Ovary (tissue), 7 donors: ENCODE measurements around the gene MIP.

DNA sequence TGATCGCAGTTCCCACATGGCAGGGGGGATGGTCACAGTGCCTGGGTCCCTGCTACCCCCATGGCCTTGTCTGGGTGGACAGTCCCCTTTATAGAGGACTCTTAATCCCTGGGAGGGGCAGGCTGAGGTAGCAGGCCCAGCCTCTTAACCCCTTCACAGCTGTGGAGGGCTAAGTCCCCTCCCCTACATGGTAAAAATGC lies at the start of gene MIP:
Gene MIP, minus strand, starts transcription at position 62 of the 200 bp plus-strand sequence.
- PRO-cap, 7 experiments = no peak in any of the 7 experiments
- RAMPAGE, long total RNA, 2 experiments = no peak in any of the 2 experiments

DNA sequence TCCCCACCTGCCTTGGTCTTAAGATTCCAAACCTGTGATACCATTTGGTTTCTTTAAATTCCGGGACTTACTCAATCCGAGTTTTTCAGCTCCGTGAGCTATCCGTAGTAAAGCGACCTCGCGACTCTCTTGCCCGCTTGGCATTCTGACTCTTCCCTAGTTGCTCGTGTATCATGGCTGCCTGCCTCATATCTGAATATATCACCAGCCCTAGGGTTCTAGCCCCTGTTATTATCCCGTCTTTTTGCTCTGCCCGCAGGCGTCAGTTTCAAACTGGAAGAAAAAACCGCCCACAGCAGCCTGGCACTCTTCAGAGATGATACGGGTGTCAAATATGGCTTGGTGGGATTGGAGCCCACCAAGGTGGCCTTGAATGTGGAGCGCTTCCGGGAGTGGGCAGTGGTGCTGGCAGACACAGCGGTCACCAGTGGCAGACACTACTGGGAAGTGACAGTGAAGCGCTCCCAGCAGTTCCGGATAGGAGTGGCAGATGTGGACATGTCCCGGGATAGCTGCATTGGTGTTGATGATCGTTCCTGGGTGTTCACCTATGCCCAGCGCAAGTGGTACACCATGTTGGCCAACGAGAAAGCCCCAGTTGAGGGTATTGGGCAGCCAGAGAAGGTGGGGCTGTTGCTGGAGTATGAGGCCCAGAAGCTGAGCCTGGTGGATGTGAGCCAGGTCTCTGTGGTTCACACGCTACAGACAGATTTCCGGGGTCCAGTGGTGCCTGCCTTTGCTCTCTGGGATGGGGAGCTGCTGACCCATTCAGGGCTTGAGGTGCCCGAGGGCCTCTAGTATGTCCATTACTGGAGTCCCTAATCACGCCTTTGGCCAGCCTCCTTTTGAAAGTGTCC lies 630 bp downstream of the SPRYD4 start:
- PRO-cap, 7 experiments = no peak in any of the 7 experiments
- RAMPAGE, long total RNA, 2 experiments = no peak in any of the 2 experiments

DNA sequence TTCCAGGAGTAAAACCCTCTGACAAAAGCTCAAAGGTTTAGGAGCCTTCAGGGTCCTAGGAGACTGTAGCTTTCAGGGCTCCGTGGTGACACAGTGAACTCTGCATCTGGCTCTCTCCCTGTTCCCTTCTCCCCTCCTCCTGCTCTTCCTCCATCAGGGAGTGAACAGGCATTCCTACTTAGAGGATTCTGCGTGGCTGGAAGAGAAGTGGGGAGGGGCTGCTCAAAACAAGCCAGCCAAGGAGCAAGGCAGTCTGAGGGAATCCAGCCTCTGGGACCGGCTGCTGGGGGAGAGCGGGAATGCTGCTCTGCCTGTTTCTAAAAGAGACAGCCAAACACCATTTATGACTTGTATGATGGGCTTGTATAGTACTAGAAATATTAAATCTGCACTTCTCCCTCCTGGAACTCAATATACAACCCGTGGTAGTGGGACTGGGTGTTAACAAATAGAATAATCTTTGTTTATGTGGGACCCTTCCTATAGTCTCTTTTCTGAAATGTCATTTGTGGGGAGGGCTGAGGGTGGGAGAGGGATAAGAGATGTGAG lies 49.6 kb downstream of the RBMS2 start:
- PRO-cap, 7 experiments = no peak in any of the 7 experiments
- RAMPAGE, long total RNA, 2 experiments = no peak in any of the 2 experiments

- PRO-cap, 7 experiments = no peak in any of the 7 experiments
- RAMPAGE, long total RNA, 2 experiments = no peak in any of the 2 experiments
Measured at GRCh38 chr12:56603839-56604905, 26.0 kb downstream of the BAZ2A start.

DNA sequence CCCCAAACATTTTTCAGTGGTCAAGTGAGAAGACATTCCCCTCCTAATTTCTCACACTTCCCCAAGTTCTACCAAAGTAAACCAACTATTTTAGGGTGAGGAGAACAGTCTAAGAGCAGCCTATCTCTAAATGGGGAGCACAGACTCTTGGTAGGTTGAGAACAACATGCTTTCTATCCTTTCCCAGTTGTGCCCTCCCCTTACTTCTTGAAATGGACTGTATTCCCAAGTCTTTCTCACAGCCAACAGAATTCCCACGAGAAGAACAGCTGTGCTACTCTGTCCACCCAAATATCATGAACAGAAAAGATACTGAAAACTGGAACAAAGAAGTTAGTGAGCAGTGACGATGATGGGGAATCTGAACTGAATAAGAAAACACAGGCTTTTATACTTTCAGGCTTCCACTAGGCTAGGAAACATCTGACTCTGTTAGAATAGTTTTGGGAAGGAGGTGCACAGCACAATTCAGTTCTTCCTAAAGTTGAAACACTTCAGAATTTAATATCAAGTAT lies 3.4 kb downstream of the NACA start:
- PRO-cap, 7 experiments = no peak in any of the 7 experiments
- RAMPAGE, long total RNA, 2 experiments = no peak in any of the 2 experiments

DNA sequence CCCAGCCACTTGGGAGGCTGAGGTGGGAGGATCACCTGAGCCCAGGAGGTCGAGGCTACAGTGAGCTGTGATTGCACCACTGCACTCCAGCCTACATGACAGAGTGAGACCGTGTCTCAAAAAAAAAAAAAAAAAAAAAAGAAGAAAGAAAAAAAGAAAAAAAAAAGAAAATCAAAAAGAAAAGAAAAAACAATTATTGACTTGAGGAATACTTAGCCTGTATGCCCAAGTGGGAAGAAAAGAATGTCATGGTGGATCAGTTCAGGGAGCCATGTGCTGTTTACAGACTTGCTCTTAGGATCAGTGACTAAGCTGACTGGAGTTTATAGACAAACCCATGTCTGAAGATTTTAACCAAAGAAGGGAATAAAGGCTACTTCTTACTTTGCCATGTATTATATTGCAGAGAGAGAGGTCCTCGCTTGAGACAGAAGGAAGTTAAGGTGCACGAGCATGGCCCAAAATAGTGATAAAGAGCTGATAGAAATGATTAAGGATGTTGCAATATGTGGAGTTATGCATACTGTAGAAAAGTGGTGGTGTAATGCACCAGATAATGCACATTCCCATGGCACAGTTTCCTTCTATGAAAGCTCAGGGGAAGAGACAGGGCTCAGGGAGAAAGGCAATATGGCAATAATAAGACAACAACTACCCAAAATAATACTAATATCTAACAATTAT lies 969 bp downstream of the HSD17B6 start:
- PRO-cap, 7 experiments = no peak in any of the 7 experiments
- RAMPAGE, long total RNA, 2 experiments = no peak in any of the 2 experiments

- PRO-cap, 7 experiments = no peak in any of the 7 experiments
- RAMPAGE, long total RNA, 2 experiments = no peak in any of the 2 experiments
Measured at GRCh38 chr12:56996548-56996966, 2.3 kb downstream of the GPR182 start.

DNA sequence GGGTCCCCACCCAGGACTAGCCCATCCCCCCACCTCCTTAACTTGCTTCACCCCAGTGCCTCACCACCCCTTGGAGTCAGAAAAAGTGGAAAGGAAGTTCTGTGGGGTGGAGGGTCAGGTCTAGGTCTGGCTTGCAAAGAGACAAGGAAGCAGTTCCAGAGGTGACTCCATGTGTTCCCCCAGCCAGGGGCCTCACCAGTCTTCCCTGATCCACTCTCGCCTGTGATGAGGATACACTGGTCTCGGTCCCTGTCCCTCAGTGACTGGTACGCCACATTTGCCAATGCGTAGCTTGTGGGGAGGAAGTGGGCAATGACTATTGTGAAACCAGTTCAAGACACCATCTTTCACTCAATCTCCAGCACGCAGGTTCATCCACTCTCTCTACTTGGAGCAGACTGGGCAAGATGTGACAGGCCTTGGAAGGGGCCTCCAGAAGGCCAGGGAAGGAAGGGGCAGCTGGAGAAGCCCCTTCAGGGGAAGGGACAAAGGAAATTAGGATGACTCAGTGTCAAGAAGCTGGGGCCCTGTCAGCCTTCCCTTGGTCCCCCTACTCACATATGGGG lies 2.4 kb downstream of the MYO1A start:
- PRO-cap, 7 experiments = no peak in any of the 7 experiments
- RAMPAGE, long total RNA, 2 experiments = no peak in any of the 2 experiments

DNA sequence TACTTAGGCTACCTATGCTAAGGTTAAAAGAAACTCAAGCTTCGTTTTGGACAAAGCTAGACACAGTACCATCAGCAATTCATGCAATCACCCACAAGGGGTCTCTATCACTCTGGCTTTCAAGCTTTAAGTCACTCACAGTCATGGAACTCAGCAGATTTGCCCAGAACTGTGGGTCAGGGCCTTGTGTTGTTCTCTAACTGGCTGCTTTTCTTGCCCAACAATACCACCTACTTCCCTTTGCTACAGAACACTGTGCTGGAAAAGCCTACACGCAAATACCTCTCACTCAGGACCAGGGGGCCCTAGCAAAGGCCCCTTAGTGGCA lies 9.1 kb downstream of the NEMP1 start:
- PRO-cap, 7 experiments = peak in 4 of 7 experiments; most common plus-strand start position 134 of the sequence (in 3)
- RAMPAGE, long total RNA, 2 experiments = no peak in any of the 2 experiments

GRCh38 chr12:57105130-57105398 lies 6.1 kb downstream of the STAT6 start:
- PRO-cap, 7 experiments = no peak in any of the 7 experiments
- RAMPAGE, long total RNA, 2 experiments = no peak in any of the 2 experiments

GRCh38 chr12:57140984-57141669 lies 12.8 kb downstream of the LRP1 start:
- PRO-cap, 7 experiments = no peak in any of the 7 experiments
- RAMPAGE, long total RNA, 2 experiments = no peak in any of the 2 experiments

GRCh38 chr12:57165679-57166471 lies 37.6 kb downstream of the LRP1 start:
- PRO-cap, 7 experiments = peak in 1 of 7 experiments; most common plus-strand start chr12:57165906 (in 1)
- RAMPAGE, long total RNA, 2 experiments = no peak in any of the 2 experiments

DNA sequence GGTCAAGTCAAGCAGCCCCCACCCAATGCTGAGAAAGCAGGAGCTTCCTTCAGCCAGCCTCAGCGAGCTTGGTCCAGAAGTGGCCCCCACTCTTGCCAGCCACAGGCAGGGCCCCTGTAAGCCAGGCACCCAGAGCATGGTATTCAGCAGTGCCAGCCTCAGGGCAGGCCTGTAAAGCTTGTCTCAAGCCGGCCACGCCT lies 40.2 kb downstream of the LRP1 start:
- PRO-cap, 7 experiments = no peak in any of the 7 experiments
- RAMPAGE, long total RNA, 2 experiments = no peak in any of the 2 experiments

DNA sequence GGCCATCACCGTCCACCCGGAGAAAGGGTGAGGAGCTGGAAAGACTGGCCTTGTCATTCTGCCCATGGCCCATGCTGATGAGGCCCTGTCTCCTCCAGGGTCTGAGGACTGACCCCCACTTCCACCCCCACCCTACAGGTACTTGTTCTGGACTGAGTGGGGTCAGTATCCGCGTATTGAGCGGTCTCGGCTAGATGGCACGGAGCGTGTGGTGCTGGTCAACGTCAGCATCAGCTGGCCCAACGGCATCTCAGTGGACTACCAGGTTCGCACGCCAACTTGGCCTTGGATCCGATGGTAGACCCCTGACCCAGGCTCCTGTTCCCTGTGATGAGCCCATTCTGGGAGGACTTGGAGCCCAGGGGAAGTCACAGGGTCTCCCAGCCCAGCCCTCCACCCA lies 32.4 kb upstream of the NXPH4 start:
- PRO-cap, 7 experiments = no peak in any of the 7 experiments
- RAMPAGE, long total RNA, 2 experiments = start-site peak on the plus strand in 1 of 2 experiments, centred at position 220 of the sequence, 78 reads per replicate

- PRO-cap, 7 experiments = no peak in any of the 7 experiments
- RAMPAGE, long total RNA, 2 experiments = start-site peak on the plus strand in 1 of 2 experiments, at chr12:57185541-57185904 at its widest, 199 reads per replicate
Measured at GRCh38 chr12:57185452-57186062, 31.0 kb upstream of the NXPH4 start.

- PRO-cap, 7 experiments = no peak in any of the 7 experiments
- RAMPAGE, long total RNA, 2 experiments = no peak in any of the 2 experiments
Measured at GRCh38 chr12:57191315-57191691, 25.3 kb upstream of the NXPH4 start.

DNA sequence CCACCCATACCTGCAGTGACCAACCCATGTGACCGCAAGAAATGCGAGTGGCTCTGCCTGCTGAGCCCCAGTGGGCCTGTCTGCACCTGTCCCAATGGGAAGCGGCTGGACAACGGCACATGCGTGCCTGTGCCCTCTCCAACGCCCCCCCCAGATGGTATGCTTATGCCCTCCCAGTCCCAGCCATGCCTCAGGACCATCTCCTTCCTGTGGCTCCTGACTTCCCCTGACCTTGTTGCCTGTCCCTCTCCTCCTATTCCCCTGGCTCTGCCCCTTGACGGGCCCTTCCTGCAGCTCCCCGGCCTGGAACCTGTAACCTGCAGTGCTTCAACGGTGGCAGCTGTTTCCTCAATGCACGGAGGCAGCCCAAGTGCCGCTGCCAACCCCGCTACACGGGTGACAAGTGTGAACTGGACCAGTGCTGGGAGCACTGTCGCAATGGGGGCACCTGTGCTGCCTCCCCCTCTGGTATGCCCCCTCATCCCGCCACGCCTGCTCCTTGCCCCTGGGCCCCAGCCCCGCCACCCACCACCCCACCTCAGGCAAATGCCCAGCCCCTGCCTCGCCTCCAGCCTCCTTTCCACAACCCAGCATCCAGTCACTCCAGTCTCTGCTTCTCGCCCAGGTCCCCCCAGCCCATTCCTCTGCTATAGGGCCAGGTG lies 6.5 kb upstream of the NXPH4 start:
- PRO-cap, 7 experiments = no peak in any of the 7 experiments
- RAMPAGE, long total RNA, 2 experiments = no peak in any of the 2 experiments

DNA sequence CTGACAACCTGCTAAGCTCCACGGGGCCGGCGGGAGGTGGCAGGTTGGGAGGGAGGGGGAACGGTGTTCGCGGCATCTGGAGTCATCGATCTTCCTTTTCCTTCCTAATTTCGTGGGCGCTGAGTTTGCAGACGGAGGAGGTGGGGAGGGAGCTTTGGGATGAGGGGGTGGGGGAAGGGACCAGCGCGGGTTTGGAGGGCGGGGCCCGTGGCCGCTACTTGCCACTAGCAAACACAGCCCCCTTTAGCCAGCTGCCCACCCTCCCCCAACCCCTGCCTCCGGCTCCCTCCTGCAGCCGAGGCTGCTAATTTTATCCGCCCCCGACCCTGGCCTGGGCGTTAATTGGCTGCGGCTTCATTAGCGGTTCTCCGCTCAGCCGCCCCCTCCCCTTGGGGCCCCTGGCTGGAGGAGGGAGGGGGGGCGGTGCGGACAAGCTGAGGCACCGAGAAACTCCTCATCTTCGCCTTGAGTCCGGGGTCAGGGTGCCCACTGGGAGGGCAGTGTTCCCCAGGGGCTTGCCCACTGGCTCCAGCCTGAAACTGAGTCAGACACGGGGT lies 2.6 kb upstream of the SHMT2 start:
- PRO-cap, 7 experiments = no peak in any of the 7 experiments
- RAMPAGE, long total RNA, 2 experiments = no peak in any of the 2 experiments

GRCh38 chr12:57240941-57242016 lies 4.4 kb upstream of the NDUFA4L2 start:
- PRO-cap, 7 experiments = no peak in any of the 7 experiments
- RAMPAGE, long total RNA, 2 experiments = no peak in any of the 2 experiments

GRCh38 chr12:57295240-57295906 lies 44.4 kb upstream of the STAC3 start:
- PRO-cap, 7 experiments = no peak in any of the 7 experiments
- RAMPAGE, long total RNA, 2 experiments = no peak in any of the 2 experiments